ENCODE data around the gene PTPN9.

DNA sequence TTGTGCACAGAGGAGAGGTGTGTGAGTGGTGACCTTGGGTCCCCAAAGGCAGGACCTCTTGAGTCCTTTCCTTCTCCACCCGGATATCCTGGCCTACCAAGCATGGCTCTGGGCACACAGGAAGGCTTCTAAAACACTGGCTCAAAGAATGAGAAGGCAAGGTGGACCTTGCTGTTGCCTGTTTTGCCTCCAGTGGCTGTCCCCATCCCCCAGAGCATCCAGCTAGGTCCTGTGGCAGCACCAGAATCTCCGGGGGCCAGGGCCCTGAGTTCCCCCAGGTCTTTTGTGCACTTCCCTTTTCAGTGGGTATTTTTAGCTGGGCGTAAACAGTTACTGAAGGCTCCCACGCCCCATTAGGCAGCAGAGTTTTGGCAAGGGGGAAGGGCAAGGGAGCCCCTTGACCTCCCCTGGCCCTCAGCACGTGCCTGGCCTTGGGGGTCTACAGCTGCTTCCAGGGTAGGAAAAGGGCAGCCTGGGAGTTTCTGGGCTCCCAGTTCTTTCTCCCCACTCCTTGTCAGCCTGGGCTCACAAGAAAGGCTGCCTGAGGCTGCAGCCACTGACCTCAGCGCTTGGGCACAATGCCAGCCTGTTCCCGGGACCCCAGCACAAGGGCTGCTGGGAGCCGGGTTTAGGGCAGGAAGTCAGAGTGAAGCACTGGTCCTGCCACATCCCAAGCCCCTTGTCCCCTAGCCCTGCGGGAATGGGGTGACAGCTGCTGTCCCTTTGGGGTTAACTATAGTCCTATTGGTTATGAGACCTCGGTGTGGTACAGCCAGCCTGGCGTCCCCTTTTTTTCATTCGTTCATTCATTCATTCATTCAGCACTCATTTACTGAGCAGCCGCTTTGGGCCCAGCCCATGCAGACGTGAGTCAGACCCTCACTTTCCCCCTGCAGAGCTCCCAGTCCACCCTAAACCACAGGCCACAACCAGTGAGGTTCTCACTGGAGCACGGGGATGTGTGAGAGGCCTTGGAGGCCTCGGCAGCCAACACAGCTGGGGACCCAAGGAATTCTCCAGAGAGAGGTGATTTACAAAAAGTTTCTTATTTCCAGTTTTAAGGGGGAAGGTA lies 8.4 kb downstream of the CSK start:
- CAGE, long polyA plus RNA = no peak
- RRBS = no CpG with 5 or more reads among the region's 16 CpGs

GRCh38 chr15:74791769-74792182 lies 9.9 kb downstream of the CSK start:
- CAGE, long polyA plus RNA = no peak
- RRBS = 83% methylated on average over 3 of the region's 7 CpGs

- CAGE, long polyA plus RNA = no peak
- RRBS = no CpG with 5 or more reads among the region's 45 CpGs
These were observed 10.1 kb upstream of the LMAN1L start for GRCh38 chr15:74802250-74803163.

- CAGE, long polyA plus RNA = no peak
- RRBS = 79% methylated on average over 19 of the region's 28 CpGs
These were observed 3.4 kb downstream of the LMAN1L start for GRCh38 chr15:74815867-74816564.

- CAGE, long polyA plus RNA = no peak
- RRBS = no CpG with 5 or more reads among the region's 4 CpGs
These were observed 2.3 kb downstream of the SCAMP2 start for GRCh38 chr15:74870860-74871296.

DNA sequence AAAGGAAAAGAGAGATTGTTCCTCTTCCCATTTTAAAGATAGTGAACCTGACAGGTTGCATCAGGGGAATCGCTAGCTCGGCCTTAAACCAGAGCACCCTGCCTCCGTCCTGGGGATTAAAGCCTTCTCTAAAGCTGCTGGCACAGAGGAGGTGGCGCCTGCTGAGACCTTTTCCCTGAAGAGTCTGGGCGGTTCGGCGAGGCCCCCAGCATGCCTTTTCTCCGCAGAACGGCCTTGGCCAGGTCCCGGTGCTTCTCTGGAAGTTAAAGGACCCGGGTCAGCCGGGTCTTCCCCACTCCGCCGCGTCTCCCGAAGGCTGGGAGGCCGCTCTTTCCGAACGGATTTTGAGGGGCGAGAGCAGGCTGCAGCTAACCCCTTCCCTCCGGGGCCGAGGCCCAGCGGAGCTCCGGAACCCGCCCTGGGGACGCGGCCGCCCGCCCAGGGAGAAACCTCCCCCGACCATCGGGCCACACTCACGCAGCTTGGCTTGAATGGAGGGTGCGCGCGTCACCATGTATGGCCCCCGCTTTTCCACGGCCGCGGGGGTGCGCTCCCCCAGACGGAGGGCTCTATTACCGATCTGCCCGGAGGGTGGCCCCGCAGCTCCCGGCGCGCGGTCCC lies 431 bp downstream of the FAM219B start:
- CAGE, long polyA plus RNA = no peak
- RRBS = under 1% methylated on average over 7 of the region's 48 CpGs

- CAGE, long polyA plus RNA = no peak
- RRBS = no CpG with 5 or more reads among the region's 5 CpGs
These were observed 710 bp downstream of the PPCDC start for GRCh38 chr15:75024069-75024530.

- CAGE, long polyA plus RNA = no peak
- RRBS = no CpG with 5 or more reads among the region's 8 CpGs
These were observed 45.0 kb upstream of the C15orf39 start for GRCh38 chr15:75156578-75157197.

DNA sequence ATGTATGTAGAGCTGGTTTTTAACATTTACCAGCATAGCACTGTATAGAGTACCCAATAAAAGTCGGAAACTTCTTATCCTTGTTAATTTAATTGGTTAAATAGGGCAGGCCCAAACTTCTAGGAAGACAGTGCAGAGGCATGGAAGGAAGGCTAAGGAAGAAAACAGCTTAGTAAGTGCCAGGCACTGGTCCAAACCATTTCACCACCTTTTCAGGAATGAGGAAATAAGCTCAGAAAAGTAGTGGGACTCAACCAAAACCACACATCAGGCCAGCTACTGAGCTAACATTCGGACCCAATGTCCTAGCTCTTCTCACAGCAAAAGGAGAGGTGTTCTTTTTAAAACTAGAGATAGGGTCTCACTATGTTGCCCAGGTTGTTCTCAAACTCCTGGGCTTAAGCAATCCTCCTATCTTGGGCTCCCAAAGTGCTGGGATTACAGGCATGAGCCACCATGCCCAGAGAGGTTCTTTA lies 26.1 kb upstream of the C15orf39 start:
- CAGE, long polyA plus RNA = no peak
- RRBS = no CpG with 5 or more reads among the region's 2 CpGs

DNA sequence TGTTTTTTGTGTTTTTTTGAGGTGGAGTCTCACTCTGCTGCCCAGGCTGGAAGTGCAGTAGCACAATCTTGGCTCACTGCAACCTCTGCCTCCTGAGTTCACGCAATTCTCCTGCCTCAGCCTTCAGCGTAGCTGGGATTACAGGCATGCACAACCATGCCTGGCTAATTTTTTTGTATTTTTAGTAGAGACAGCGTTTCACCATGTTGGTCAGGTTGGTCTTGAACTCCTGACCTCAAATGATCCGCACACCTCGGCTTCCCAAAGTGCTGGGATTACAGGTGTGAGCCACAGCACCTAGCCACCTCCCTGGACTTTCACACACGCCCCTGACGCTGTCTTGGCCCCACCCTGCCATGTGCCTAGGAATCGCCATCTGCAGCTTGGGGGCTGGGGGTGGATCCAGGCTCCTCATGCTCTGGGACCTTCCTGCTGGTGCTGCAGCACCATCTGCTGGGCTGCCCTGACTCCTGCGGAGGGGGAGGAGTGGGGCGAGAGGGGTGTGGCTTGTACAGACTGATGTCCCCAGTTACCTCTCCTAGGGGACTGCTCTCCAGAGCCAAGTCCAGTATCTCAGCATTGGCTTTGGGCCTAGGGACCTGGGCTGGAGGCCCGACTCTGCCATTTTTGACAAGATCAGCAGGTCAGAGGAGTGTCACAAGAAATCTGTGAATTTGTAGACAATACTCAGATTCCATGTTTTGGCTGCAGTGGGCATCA lies 3.0 kb downstream of the C15orf39 start:
- CAGE, long polyA plus RNA = no peak
- RRBS = no CpG with 5 or more reads among the region's 11 CpGs

- CAGE, long polyA plus RNA = no peak
- RRBS = 82% methylated on average over 1 of the region's 24 CpGs
These were observed 6.4 kb downstream of the MAN2C1 start for GRCh38 chr15:75361654-75362835.

- CAGE, long polyA plus RNA = no peak
- RRBS = 3% methylated on average over 6 of the region's 46 CpGs
These were observed 3.8 kb upstream of the SIN3A start for GRCh38 chr15:75455226-75455693.

- CAGE, long polyA plus RNA = no peak
- RRBS = no CpG with 5 or more reads among the region's 2 CpGs
These were observed 9.0 kb downstream of the PTPN9 start for GRCh38 chr15:75570144-75570428.

- CAGE, long polyA plus RNA = no peak
- RRBS = no CpG with 5 or more reads among the region's 2 CpGs
These were observed 1.1 kb downstream of the PTPN9 start for GRCh38 chr15:75578118-75578334.

GRCh38 chr15:75579163-75579922 lies at the start of gene PTPN9:
Gene PTPN9, minus strand, starts transcription at chr15:75579315.
- CAGE, long polyA plus RNA = no peak
- RRBS = 0% methylated on average over 4 of the region's 64 CpGs

- CAGE, long polyA plus RNA = no peak
- RRBS = no CpG with 5 or more reads among the region's 1 CpG
These were observed 2.2 kb upstream of the SNUPN start for GRCh38 chr15:75627703-75628141.

- CAGE, long polyA plus RNA = no peak
- RRBS = 85% methylated on average over 6 of the region's 37 CpGs
These were observed 30.2 kb downstream of the CSPG4 start for GRCh38 chr15:75682331-75683034.

- CAGE, long polyA plus RNA = no peak
- RRBS = 86% methylated on average over 7 of the region's 12 CpGs
These were observed 15.7 kb downstream of the CSPG4 start for GRCh38 chr15:75696783-75697424.

DNA sequence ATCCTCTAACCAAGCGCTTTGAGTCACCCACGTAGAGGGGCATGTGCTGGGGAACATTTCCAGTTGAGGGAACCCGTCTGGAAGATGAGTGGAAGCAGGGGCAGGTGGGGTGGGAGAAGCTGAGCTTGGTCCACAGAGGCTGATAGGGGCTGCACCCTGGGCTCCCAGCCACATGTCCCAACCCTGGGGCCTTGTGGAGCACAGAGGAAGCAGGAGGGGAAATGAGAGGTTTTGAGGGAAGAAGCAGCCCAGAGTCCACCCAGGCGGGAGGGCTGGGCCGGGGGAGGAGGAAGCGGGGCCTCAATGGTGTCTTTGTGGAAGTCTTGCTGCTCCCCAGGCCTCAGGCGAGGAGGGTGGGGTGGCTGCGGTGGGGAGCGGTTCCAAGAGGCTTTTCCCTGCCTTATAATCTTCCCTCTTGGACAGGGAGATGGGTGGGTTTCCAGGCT lies 13.2 kb downstream of the CSPG4 start:
- CAGE, long polyA plus RNA = no peak
- RRBS = no CpG with 5 or more reads among the region's 9 CpGs

DNA sequence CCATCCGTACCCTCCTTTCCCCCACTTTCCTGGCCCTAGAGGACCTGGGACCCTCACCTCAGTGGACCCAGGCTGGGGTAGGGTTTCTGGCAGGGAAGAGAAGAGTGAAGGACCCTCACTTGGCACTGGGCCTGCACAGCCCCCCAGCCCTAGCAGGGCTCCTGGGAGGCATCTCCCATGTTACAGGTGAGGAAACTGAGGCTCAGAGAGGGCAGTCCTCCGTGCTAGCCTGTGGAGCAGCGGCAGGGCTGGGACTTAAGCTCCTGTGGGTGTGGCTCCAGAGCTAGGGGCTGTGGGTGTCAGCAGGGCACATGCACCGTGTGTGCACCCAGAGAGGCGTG lies 12.8 kb downstream of the CSPG4 start:
- CAGE, long polyA plus RNA = no peak
- RRBS = no CpG with 5 or more reads among the region's 5 CpGs

Data from osteoblast (primary cell).